ENCODE measurements around the gene PARP1.

DNA sequence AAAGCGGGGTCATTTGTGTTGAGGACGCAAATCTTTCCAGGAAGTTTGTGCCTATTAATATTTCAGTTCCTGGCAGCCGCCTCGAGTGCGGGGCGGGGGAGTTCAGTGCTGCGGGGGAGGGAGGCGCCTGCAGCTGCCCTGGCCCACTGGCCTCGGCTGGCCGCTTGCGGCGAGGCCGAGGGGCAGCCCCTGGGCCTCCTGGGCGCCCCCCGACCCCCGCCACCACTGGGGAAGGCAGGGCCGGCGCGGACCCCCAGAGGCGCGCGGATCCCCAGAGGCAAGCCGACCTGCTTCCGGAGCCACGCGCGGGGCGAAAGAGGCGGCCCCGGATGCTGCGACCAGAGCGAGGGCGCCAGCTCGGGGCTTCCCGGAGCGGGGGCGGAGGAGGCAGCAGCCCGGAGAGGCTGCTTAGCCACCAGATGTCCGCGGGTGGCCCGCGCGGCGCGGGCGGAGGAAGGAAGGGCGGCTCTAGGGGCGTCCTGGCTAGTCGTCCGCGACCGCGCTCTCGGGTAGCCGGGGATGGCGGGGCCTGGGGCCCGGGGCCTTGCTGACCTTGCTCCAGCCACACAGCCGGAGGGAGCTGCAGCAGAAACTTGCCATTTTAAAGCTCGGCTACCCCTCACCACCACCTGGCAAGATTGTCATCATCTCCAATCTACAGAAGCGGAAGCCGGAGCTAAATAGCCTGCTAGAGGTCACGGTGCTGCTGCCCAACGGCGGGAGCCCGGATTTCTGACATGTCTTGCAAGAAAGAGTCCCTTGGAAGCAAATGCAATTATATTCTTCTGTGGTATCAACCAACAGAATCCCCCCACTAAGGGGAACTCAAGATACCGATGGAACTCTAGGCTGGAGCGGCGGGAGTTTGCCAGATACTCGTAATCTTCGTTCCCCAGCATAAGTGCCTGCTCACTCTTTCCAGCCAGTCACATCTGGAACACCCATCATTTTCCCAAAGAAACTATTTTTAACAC lies 48.1 kb downstream of the H3-3A start:
- PRO-cap = bidirectional peak, plus-strand start at position 105 of the sequence, minus-strand start outside the sequence; bidirectional peak, plus-strand start at position 418 of the sequence, minus-strand start at position 312 of the sequence
- RAMPAGE, long total RNA, 4 experiments = no peak in any of the 4 experiments

GRCh38 chr1:226121206-226122032 lies 58.9 kb downstream of the H3-3A start:
- PRO-cap = unidirectional peak, plus-strand start at chr1:226121665; bidirectional peak, plus-strand start at chr1:226122067, minus-strand start at chr1:226121832
- RAMPAGE, long total RNA, 4 experiments = no peak in any of the 4 experiments

GRCh38 chr1:226134618-226135746 lies 51.6 kb downstream of the ACBD3 start:
- PRO-cap = no peak
- RAMPAGE, long total RNA, 4 experiments = no peak in any of the 4 experiments

GRCh38 chr1:226153365-226154255 lies 32.9 kb downstream of the ACBD3 start:
- PRO-cap = no peak
- RAMPAGE, long total RNA, 4 experiments = start-site peak on the minus strand in 1 of 4 experiments, at chr1:226153663-226153859 at its widest, 10 to 12 reads per replicate

DNA sequence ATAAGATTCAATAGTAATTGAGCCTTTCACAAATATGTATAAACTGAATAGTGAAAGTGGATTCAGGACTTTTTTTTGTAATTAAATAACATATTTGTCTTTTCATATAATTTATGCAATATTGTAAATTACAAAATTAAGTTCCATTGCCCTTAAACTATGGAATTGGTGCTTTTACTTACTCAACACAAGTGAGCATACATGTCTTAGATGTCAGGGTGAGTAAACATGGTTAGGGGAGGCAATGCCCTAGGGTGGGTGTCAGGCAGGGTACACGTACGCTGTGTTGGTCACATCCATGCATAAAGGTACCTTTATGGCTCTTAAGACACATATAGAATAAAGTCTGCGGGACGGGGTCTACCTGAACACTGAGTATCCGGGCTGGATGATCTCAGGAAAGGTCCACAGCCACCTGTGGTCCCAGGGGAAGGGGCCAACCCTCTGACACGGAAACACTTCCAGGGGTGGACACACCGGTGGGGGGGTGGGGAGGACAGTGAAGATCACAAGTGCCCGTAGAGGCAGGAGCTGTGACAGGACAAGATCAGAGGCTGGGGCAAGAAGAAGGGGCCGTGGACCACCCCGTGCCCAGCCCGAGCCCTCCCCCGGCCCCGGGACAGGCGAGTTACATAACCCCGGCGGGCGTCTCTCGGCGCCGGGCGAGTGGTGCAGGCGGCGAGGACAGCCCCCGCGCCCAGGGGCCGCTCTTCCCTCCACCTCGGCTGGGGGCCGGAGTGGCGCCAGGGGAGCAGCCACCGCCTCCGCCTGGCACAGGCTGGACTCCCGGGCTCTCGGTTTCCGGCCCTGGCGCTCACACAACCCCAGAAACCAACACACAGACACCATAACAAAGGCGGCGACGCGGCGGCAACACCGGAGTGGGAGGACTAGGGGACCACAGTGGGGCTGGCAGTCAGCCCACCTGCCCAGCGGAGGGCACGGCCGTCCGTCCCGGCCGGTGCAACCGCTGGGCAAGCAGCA lies 585 bp downstream of the LIN9 start:
- PRO-cap = no peak
- RAMPAGE, long total RNA, 4 experiments = no peak in any of the 4 experiments

- PRO-cap = no peak
- RAMPAGE, long total RNA, 4 experiments = no peak in any of the 4 experiments
Observed at GRCh38 chr1:226333228-226333977, 24.4 kb upstream of the LIN9 start.

- PRO-cap = bidirectional peak, plus-strand start at chr1:226408357, minus-strand start at chr1:226408082
- RAMPAGE, long total RNA, 4 experiments = start-site peak on the minus strand in 1 of 4 experiments, at chr1:226407947-226408093 at its widest, 27 to 202 reads per replicate
Observed at GRCh38 chr1:226407447-226408706, at the start of gene PARP1. PARP1 (minus strand) TSS chr1:226408093.

- PRO-cap = no peak
- RAMPAGE, long total RNA, 4 experiments = no peak in any of the 4 experiments
Observed at GRCh38 chr1:226632244-226633599, 84.2 kb downstream of the STUM start.

- PRO-cap = no peak
- RAMPAGE, long total RNA, 4 experiments = start-site peak on the minus strand in 1 of 4 experiments, at chr1:226646218-226646282 at its widest, 6 reads per replicate
Observed at GRCh38 chr1:226645730-226646592, 93.1 kb downstream of the ITPKB start.

DNA sequence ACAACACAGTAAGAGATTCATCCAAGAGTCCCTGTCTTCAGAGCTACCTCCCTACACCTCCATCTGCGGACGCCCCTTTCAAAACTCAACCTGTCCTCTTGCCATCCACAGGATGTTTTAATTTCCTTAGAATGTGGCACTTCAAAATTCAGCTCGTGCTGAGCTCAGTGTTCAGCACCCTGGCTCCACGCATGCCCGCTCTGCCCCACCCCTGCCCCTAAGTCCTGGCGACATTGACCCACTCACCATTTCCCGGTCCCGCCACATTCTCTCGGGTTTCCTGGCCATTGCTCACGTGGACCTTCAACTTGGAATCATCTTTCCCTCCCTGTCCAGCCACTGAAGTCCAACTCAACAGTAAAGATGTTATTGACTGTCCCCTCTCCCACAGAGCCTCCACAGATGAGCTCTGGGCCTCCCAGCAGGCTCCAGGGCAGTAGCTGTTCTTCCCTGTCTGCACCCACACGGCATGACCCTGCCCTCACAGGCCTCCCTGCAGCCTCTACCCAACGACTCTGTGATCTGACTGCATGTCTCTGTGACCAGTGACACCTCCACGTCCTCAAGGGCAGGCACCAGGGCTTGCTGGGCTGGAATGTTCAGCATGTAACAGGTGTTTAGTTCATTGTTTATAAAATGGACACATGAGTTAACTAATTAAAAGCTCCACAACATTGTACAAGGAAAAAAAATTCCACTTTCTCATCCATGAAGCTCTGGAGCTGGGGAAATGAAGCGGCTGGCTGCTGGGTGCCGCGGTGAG lies 53.8 kb downstream of the ITPKB start:
- PRO-cap = no peak
- RAMPAGE, long total RNA, 4 experiments = start-site peak on the minus strand in 3 of 4 experiments, centred at positions 384 to 536 of the sequence, 21 to 49 reads per replicate

- PRO-cap = no peak
- RAMPAGE, long total RNA, 4 experiments = no peak in any of the 4 experiments
Observed at GRCh38 chr1:226696772-226697737, 42.0 kb downstream of the ITPKB start.

- PRO-cap = no peak
- RAMPAGE, long total RNA, 4 experiments = no peak in any of the 4 experiments
Observed at GRCh38 chr1:226709430-226709949, 29.6 kb downstream of the ITPKB start.

DNA sequence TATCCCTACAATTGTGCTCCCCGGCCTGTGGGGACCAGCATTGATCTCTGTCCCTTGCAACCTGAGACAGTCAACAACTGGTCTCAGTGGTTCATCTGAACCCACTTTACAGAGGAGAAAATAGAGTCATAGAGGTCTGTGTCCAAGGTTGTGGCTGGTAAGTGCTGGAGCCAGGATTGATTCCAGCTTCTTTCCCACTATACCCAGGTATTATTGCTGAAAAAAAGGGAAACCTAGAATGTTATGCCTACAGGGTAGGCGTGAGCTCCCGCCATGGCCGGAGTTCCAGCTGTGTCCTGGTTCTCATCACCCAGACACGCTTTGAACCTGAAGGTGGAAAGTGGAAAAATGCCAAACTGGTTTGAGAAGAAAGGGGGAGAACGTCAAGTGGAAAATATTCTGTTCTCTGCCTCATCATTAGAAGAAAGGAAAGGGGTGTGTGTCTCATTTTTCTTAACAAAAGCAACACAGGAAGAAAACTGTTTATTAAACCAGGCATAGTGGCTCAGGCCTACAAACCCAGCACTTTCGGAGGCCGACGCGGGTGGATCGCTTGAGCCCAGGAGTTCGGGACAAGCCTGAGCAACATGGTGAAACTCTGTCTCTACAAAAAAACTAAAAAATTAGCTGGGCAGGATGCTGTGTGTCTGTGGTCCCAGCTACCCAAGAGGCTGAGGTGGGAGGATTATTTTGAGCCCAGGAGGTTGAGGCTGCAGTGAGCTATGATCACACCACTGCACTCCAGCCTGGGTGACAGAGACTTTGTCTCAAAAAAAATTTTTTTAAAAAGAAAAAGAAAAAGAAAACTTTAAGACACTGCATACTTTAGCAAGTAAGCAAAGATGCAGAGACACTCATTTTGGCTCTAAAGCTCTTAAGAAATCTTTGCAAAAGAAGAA lies 60.9 kb upstream of the ITPKB start:
- PRO-cap = no peak
- RAMPAGE, long total RNA, 4 experiments = no peak in any of the 4 experiments

DNA sequence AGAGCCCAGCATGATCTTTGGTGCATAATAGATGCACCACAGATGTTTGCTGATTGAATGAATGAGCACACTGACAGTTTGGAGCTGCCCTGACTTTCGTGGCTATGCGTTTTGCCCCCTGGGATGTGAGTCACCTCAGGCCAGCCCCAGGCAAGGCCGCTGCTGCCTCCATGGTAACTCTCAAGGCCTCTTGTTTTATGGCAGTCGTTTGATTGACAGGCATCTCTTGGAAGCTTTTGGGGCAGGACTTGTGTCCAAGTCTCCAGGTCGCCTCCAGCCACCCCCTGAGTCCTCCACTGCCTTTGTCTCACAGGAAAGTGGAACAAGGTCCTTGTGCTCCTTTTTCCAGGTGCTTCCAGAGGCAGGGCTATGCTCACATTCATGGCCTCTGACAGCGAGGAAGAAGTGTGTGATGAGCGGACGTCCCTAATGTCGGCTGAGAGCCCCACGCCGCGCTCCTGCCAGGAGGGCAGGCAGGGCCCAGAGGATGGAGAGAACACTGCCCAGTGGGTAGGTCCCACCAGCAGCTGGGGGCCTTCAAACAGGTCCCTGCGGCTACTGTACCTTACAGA lies 11.2 kb downstream of the PSEN2 start:
- PRO-cap = no peak
- RAMPAGE, long total RNA, 4 experiments = no peak in any of the 4 experiments

GRCh38 chr1:226984773-226985587 lies 44.9 kb downstream of the COQ8A start:
- PRO-cap = no peak
- RAMPAGE, long total RNA, 4 experiments = no peak in any of the 4 experiments

DNA sequence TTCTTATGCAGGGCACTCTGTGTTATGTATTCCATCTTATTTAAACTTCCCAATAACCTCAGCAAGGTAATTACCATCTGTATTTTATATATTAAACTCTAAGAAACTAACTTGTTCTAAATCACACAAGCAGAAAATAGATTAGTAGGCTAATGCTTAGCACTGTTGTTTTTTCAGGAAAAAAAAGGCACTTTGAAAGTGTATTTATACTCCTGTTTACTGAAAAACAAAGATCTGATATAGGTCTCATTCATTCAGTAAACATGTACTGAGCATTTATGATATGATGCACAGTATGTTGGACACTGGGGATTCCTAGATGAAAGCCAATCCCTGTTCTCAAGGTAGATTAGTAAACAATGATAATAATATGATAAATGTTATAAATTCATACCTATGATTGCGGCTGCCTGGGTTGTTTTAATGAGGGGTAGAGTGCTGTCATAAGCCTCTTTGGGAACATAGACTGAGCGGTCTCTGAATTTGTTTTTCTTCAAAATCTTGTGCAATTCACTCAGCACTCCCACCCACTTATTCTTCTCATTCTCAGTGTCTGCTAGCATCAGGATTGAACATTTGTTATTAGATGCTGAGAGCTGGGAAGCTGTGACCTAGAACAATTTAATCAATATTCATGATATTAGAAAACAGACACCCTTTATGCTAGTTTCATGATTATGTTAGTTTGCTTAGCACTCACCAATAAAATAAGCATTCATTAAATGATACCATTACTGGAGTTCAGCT lies 91.0 kb downstream of the COQ8A start:
- PRO-cap = no peak
- RAMPAGE, long total RNA, 4 experiments = no peak in any of the 4 experiments

DNA sequence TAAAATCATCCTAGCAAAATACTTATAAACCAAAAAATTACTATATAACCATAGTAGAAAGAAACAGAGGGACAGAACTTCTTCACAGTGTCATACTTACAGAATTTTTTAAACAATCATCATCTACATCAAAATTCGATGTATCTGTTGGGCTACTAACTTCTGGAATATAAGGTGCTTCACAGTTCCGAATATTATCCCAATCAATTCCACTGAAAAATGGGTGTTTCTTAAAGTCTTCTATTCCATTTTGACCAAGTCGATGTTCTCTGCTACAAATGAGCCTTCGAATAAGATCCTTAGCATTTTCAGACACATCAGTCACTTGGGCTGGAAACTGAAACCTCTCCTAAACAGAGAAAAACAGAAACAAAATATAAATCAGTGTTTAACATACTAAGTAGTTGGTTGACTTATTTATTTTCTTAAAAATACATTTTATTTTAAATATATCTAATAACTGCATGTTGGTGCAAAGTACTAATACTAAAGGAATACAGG lies 172.9 kb downstream of the CDC42BPA start:
- PRO-cap = no peak
- RAMPAGE, long total RNA, 4 experiments = no peak in any of the 4 experiments

GRCh38 chr1:227315739-227316842 lies 2.2 kb downstream of the CDC42BPA start:
- PRO-cap = no peak
- RAMPAGE, long total RNA, 4 experiments = no peak in any of the 4 experiments

DNA sequence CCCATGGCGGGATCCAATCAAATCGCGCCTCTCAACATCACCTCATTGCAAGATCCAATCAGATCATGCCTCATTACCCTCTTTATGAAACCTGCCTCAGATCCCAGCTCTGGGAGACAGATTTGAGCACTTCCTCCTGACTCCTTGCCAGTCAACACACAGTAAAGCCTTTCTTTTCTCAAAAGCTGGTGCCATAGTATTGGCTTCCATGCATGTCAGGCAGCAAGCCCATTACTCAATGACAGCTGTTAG lies 41.9 kb downstream of the PRSS38 start:
- PRO-cap = no peak
- RAMPAGE, long total RNA, 4 experiments = no peak in any of the 4 experiments

GRCh38 chr1:227915651-227916120 lies 32.0 kb downstream of the WNT9A start:
- PRO-cap = no peak
- RAMPAGE, long total RNA, 4 experiments = no peak in any of the 4 experiments